ENCODE measurements around a stretch of chr4.

- CAGE, long polyA plus RNA: no peak
- RRBS: no CpG with 5 or more reads among the region's 3 CpGs
Measured at GRCh38 chr4:133578830-133579144, 429.7 kb downstream of the PCDH10 start.

GRCh38 chr4:133968357-133968556 is 233.3 kb downstream of the PABPC4L start:
- CAGE, long polyA plus RNA: no peak
- RRBS: no CpG with 5 or more reads among the region's 3 CpGs

DNA sequence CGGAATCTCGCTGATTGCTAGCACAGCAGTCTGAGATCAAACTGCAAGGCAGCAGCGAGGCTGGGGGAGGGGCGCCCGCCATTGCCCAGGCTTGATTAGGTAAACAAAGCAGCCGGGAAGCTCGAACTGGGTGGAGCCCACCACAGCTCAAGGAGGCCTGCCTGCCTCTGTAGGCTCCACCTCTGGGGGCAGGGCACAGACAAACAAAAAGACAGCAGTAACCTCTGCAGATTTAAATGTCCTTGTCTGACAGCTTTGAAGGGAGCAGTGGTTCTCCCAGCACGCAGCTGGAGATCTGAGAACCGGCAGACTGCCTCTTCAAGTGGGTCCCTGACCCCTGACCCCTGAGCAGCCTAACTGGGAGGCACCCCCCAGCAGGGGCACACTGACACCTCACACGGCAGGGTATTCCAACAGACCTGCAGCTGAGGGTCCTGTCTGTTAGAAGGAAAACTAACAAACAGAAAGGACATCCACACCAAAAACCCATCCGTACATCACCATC is 35.6 kb downstream of the PCDH18 start:
- CAGE, long polyA plus RNA: no peak
- RRBS: no CpG with 5 or more reads among the region's 11 CpGs

DNA sequence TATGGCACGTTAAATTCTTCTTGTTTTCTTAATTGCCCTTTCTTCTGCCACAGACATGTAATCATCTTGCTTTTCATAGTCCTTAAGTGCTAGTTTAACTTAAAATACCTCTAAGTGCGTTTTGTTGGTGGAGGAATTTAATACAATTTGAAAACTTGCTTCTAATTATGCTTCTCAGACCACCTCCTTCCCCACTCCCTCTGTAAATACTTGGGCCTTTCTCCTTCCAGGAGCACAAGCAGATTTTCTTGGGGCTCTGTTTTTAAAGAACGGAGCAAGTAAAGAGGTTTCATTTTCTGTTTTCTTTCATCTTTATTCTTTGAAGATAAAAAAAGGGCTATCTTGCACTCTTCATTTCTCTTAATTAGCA is 560 bp upstream of the PCDH18 start:
- CAGE, long polyA plus RNA: no peak
- RRBS: no CpG with 5 or more reads among the region's 3 CpGs

DNA sequence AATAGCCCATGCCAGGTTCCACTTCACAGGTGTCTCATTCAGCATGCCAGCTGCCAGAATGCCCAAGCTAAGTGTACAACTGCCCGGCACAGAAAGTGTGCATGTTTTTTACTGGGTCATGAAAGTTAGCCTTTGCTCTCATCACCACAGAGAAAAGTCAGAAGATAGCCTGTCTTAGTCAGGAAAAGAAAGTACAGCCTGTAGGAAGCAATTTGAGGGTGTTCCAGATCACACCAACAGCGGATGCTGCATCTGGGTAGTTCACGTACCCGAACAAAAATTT is 818 bp downstream of the SLC7A11 start:
- CAGE, long polyA plus RNA: no peak
- RRBS: no CpG with 5 or more reads among the region's 4 CpGs

- CAGE, long polyA plus RNA: no peak
- RRBS: no CpG with 5 or more reads among the region's 4 CpGs
Measured at GRCh38 chr4:138939739-138940179, 75.8 kb upstream of the NOCT start.

GRCh38 chr4:139007805-139008077 is 7.8 kb upstream of the NOCT start:
- CAGE, long polyA plus RNA: no peak
- RRBS: no CpG with 5 or more reads among the region's 4 CpGs

- CAGE, long polyA plus RNA: no peak
- RRBS: no CpG with 5 or more reads among the region's 5 CpGs
Measured at GRCh38 chr4:139037575-139037963, 22.0 kb downstream of the NOCT start.

GRCh38 chr4:139047490-139048554 is 32.2 kb downstream of the NOCT start:
- CAGE, long polyA plus RNA: no peak
- RRBS: no CpG with 5 or more reads among the region's 9 CpGs

GRCh38 chr4:139060100-139060858 is 44.7 kb downstream of the NOCT start:
- CAGE, long polyA plus RNA: no peak
- RRBS: no CpG with 5 or more reads among the region's 7 CpGs

DNA sequence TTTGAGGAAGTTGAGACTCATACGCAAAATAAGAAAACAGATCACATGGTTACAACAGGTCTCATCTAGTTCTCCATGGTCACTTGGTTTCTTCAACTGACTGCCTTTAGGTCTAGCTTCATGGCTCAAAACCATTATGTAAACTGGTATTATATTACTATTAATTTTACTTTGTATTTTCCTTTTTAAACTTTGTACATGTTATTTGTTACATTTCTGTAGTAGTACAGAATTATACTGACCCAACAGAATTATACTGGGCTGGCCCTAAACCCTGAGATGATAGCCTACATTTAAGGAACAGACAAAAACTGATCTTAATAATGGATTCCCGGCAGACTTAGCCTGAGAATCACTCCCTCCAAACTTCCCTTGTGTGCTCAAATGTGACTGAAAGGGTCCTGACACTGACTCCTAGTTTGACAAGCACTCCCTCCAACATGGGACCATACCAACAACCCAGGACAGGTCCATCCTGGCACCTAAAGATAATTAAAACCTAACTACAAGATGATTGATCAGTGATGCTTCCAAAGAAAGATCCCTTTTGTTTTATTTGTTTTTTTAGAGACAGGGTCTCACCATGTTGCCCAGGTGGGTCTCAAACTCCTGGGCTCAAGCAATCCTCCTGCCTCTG is 8.7 kb downstream of the ELF2 start:
- CAGE, long polyA plus RNA: no peak
- RRBS: no CpG with 5 or more reads among the region's 2 CpGs

- CAGE, long polyA plus RNA: no peak
- RRBS: no CpG with 5 or more reads among the region's 5 CpGs
Measured at GRCh38 chr4:139175491-139175927, 1.5 kb downstream of the ELF2 start.

DNA sequence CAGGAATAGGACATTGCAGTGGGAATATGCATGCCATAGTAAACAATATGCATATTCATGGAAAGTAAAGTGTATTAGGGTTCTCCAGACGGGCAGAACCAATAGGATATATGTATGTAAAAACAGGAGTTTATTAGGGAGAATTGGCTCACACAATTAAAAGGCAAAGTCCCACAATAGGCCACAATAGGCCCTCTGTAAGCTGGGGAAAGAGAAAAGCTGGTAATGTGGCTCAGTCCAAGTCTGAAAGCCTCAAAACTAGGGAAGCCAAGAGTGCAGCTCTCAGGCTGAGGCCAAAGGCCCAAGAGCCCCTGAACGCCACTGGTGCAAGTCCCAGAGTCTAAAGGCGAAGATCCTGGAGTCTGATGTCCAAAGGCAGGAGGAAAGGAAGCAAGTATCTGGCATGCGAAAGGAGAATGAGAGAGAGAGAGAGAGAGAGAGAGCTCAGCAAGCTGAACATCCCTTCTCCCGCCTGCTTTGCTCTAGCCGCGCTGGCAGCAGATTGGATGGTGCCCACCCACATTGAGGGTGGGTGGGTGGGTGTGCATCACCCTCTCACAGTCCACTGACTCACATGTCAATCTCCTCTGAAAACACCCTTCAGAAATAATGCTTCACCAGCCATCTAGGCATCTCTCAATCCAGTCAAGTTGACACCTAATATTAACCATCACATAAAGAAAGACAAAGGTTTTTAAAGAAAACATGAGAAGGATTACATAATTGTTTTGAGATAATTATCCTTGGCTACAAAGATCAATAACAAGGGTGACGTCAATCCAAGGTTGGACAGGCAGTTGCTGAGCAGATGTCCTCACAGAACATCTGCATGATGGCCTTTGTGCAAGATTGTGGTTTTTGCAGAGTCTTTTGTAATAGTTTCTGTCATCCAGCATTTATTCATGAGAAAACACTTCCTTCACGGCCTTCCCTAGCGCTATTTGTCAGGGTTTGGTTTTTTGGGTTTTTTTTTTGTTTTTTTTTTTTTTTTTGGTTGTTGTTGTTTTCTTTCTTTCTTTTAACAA is 31.0 kb upstream of the ELF2 start:
- CAGE, long polyA plus RNA: no peak
- RRBS: no CpG with 5 or more reads among the region's 10 CpGs

DNA sequence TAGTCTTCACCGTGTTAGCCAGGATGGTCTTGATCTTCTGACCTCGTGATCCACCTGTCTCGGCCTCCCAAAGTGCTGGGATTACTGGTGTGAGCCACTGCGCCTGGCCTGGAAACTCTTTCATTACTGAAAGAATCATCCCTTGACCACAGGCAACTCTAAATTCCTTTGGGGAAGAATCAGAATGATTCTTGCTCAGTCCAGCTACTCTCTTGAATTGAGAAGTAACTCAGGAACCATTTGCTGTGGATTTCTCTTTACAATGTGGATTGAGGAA is 6.0 kb upstream of the MGARP start:
- CAGE, long polyA plus RNA: no peak
- RRBS: no CpG with 5 or more reads among the region's 4 CpGs

DNA sequence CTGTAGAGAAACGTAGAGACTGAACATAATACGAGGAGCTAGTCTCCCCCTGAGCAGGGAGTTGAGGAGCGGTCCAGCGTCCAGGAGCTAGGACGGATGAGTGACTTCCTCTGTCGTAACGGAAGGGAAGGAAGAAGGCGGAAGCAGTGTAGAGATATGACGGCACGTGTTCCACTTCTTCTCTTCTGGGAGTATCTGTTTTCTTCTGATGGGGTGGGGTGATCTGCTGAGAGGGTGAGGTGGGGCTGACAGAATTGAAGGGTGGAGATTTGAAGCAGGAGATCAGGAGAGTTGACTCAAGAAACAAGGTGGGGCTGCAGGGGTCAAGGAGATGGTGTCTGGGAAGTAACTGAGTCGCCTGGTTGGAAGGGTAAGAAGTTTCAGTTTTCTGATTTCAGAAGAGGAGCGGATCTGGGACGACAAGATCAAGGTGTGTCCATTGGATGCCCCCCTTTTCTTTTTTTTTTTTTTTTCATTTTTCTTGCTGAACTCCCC is 50.6 kb upstream of the SETD7 start:
- CAGE, long polyA plus RNA: no peak
- RRBS: no CpG with 5 or more reads among the region's 13 CpGs

GRCh38 chr4:139717397-139717841 is 51.8 kb downstream of the MGST2 start:
- CAGE, long polyA plus RNA: no peak
- RRBS: no CpG with 5 or more reads among the region's 14 CpGs

GRCh38 chr4:139735450-139736183 is 70.0 kb downstream of the MGST2 start:
- CAGE, long polyA plus RNA: no peak
- RRBS: 3% methylated on average over 21 of the region's 53 CpGs

GRCh38 chr4:139740118-139740993 is 74.7 kb downstream of the MGST2 start:
- CAGE, long polyA plus RNA: no peak
- RRBS: no CpG with 5 or more reads among the region's 14 CpGs

DNA sequence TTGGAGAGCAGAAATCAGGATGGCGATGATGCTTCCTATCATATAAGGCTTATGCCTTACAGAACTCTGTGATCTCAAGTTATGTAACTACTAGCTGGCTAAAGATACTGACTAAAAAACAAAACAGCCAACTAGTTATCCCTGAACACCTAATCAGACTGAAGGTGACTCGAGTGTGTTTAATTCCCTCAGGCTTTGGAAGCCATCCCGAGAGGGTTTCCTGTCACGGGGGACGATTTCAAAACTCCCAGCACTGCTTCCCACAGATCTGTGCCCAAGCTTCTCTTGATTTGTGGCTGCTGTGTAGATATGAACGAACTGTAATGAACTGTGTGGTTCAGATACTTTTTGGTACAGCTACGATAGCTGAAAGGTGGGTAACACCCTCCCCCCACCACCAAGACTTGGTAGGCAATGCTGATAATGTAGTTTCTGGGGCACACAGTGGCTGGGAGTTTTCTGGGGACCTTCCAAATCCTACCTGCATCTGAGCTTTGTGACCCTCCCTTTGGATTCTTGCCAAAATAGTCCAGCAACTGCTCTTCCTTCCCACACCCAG is 148.7 kb downstream of the MGST2 start:
- CAGE, long polyA plus RNA: no peak
- RRBS: no CpG with 5 or more reads among the region's 7 CpGs

- CAGE, long polyA plus RNA: no peak
- RRBS: no CpG with 5 or more reads among the region's 26 CpGs
Measured at GRCh38 chr4:139815505-139816824, 150.3 kb downstream of the MGST2 start.

Data from osteoblast (primary cell).